ENCODE data around the genes PRKCSH, ZNF491, ZNF844 and WDR83OS.

- RRBS, result no CpG with 5 or more reads among the region's 4 CpGs
These were observed 9.0 kb downstream of the DOCK6 start for GRCh38 chr19:11253382-11253626.

DNA sequence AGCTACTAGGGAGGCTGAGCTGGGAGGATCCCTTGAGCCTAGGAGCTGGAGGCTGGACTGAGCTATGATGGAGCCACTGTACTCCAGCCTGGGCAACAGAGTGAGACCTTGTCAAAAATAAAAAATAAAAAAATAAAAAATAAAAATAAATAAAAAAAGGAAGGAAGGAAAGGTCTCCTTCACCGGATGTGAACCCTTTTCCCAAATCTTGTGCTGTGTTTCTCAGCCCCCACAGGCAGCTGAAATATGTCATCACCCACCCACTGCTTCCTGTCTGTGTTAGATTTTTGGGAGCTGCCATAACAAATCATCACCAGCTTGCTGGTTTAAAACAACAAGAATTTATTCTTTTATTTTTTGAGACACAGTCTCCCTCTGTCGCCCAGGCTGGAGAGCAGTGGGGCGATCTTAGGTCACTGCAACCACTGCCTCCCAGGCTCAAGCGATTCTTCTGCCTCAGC is 9.5 kb upstream of the TSPAN16 start:
- RRBS, result no CpG with 5 or more reads among the region's 4 CpGs

DNA sequence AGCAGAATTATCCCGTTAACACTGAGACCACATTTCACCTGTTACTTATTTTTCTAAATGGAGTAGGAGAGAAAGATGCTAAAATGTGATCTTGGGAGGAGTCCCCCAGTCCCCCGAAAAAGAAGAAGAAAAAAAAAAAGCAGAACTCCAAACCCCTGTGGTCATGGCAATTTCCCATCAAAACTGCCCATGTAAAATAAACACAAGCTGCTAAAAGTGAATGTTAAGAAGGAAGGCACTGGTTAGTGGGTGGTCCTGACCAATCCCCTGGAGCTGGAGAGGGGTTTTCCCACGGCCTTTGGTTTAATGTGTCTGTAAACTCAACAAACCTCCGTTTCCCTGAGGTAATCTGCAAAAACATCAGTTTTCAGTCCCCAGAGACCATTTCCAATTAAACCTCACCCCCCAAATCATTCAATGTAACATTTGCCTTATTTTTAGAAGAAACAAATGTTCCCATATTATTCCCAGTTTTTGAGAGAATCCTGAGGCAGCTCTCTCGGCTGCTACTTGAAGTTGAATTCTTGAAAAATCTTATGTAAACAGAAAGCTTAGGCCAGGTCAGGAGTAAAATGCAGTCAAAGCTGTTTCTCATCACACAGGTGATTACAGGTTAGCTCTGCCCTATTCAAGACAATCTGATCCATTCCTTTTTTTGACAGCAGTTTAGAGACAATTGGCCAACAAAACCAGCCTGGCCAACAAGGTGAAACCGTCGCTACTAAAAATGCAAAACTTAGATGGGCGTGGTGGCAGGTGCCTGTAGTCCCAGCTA is 17.0 kb downstream of the RAB3D start:
- RRBS, result no CpG with 5 or more reads among the region's 8 CpGs

GRCh38 chr19:11356536-11356997 is 1.3 kb downstream of the PLPPR2 start:
- RRBS, result no CpG with 5 or more reads among the region's 11 CpGs

- RRBS, result no CpG with 5 or more reads among the region's 6 CpGs
These were observed 1.2 kb downstream of the RGL3 start for GRCh38 chr19:11418037-11418252.

- RRBS, result no CpG with 5 or more reads among the region's 20 CpGs
These were observed 2.5 kb upstream of the RGL3 start for GRCh38 chr19:11421654-11422023.

GRCh38 chr19:11423751-11424147 is 4.6 kb upstream of the RGL3 start:
- RRBS, result 10% methylated on average over 3 of the region's 23 CpGs

- RRBS, result 2% methylated on average over 9 of the region's 68 CpGs
These were observed at the start of gene PRKCSH for GRCh38 chr19:11434793-11436003. Gene PRKCSH (plus strand): TSS chr19:11435635.

DNA sequence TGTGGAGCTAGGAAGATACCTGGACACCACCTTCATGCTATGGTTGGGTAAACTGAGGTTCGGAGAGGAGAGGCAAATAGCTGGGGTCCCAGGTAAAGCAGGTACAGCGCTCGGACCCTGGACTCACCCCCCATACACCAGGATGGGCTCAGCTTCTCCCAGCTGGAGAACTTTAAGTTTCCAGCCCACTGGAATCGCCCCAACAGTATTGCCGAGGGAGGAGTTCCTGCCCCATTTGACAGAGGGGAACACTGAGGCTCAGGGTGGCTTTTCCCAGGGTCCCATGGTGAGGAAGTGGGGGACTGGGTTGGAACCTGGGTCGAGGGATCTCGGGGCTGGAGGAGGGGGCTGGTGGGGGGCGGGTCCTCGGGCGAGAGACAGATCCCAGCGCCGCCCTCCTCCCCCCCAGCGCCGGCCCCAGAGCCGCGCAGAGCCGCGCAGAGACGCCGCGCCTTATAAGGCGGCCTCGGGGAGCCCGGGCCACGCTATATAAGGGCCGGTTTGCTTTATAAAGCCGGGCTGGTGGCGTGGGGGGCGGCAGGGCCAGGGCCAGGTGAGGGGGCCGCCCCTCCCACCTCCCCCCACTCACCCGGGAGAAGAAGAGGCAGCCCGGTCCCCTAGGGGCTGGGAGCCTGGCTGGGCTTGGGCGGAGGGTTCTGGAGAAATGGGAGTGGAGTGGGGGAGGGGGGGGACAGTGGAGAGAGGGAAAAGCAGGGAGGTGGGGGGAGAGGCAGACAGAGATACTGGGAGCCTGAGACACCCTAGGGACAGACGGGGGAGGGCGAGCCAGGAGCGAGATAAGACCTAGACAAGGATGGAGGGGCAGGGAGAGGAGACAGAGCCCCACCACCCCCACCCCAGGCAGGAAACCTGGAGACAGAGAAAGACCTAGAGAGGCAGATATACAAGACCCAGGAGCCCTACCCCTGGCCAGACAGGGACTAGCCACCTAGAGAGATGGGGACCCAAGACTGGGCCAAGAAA is 1.1 kb downstream of the CNN1 start:
- RRBS, result 3% methylated on average over 16 of the region's 36 CpGs

DNA sequence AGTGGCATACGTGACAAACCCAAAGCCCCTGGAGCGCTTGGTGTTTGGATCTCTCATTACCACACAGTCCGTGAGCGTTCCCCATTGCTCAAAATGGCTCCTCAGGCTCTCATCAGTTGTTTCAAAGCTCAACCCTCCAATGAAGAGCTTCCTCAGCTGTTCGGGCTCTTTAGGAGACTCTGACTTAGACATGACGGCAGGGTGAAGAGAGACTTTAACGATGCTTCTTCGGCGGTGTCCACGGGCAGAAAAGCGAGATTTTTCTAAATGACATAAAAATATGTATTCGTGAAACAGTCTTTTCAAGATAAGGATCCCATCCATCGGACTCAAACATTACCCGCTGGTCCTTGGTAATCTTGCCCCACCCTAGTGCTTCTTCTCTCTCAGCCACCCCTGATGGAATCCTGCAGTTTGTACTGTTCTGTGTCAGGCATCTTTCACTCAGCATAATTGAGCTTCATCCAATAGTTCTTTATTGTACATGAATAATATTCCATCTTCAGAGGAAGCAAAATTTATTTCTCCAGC is 69.6 kb downstream of the ZNF627 start:
- RRBS, result no CpG with 5 or more reads among the region's 14 CpGs

DNA sequence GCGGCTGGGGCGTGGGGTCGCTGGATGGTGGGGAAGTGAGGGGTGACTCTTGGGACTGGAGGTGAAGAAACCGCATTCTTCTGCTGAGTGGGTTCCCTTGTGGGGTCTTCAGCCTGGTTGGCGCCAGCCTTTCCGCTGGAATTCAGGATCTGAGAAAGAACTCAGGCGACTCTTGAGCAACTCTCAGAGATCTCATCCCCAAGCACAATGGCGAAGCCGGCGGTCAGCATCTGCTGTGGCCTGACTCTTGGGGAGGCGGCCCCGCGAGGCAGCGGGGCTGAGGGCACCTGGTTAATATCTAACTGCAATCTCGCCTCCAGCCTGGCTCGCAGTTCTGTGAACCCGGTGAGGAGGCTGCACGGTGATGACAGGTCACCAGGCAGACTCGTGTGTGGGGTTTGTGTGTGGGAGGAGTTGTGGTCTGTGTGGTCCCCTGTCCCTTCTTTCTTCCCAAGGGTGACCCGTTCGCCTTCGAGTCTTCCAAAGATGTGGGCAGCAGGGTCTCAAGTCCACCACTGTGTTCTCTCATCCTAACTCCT is 886 bp downstream of the ZNF441 start:
- RRBS, result no CpG with 5 or more reads among the region's 22 CpGs

DNA sequence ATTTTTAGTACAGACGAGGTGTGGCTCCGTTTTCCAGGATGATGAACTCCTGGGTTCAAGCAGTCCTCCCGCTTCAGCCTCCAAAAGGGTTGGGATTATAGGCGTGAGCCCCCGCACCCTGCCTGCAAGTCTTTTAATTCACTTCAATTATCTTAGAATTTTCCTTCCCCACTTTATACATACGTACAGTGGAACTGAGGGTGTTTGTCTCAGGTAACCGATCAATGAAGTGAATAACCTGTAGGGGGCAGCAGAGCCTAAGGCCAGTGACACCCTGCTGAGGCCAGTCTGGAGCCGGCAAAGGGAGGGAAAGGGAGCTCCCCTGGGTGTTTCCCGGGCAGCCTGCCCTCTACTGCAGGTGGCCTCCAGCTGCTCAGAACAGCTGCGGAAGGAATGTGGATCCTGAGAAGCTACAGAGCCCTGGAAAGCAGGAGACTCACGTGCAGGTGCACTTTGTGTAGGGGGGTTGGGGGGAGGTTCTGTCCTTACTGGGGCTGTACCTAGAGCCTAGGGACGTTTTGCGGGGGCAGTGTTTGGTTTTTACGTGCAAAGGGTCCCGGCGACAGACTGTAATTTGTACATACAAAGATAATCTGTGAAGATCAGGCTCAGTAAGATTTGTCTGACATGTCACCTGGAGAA is 848 bp upstream of the ZNF491 start:
- RRBS, result no CpG with 5 or more reads among the region's 16 CpGs

DNA sequence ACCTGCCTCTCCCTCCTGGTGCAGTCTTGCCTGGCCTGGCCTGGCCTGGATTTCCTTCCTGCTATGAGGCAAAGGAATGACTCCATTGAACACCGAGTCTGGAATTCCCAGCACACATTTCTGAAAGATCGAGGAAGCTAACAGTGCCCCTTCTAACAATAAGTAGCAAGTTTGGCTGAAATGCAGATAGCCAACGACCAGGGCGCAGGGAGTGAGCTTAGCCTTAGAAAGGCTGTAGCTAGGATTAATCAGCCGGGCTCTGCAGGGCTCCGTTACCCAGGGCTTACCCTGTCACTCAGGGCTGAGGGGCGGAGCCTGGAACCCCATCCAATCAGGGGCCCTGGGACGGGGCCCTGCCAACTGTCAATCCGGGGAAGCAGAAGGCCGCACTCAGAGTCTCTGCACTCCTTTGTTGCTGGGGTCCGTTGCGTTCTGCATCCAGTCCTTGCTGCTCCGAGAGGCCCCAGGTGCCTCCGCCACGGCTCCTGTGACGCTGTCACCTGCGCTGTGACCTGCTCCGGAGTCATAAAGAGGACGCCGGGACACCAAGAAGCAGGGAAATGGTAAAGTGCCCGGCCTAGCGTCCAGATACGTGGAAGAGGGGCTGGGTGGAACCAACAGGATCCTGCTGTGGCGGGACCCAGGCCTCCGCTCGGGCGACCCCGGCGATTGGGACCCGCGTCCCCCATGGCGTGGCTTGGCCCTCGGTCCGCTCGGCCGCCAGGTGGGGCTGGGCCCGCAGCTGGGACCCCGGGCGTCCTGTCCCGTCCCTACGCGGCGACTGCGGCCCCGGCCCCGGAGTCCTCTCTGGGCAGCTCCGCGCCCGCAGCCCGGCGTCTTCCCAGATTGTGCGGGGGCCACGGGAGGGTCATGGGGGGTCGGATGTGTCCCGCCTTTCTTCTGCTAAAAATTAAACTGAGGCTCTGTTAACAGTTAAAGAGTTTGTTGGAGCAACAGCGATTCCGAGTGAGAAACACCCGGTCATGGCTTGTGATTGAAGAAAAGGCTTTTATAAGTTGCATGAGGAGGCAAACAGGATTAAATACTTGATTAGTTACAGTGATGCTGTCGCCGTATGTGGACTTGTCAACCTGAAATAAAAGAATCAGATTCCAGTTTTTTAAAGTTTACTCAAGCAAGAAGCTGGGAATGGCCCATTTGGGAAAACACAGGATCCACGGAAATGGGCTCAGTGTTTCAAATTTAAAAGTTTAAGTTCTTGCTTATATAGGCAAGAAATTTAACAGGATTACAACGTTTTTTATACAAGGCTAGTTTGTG is at the start of gene ZNF491:
Gene ZNF491, plus strand, starts transcription at position 359 of the 1,281 bp plus-strand sequence.
- RRBS, result 1% methylated on average over 17 of the region's 62 CpGs

- RRBS, result no CpG with 5 or more reads among the region's 3 CpGs
These were observed 2.1 kb upstream of the ZNF440 start for GRCh38 chr19:11811988-11812405.

GRCh38 chr19:11856268-11857094 is 8.0 kb downstream of the ZNF439 start:
- RRBS, result no CpG with 5 or more reads among the region's 12 CpGs

GRCh38 chr19:11890793-11891501 is 3.4 kb downstream of the ZNF69 start:
- RRBS, result no CpG with 5 or more reads among the region's 9 CpGs

GRCh38 chr19:12064389-12065619 is at the start of gene ZNF844:
Gene ZNF844 (plus strand): TSS chr19:12064731.
- RRBS, result 1% methylated on average over 30 of the region's 76 CpGs

GRCh38 chr19:12643710-12644099 is 22.8 kb downstream of the MAN2B1 start:
- RRBS, result no CpG with 5 or more reads among the region's 14 CpGs

- RRBS, result 3% methylated on average over 10 of the region's 72 CpGs
These were observed at the start of gene WDR83OS for GRCh38 chr19:12669273-12670313. Gene WDR83OS (minus strand): TSS chr19:12669415.

- RRBS, result no CpG with 5 or more reads among the region's 19 CpGs
These were observed 3.7 kb upstream of the WDR83OS start for GRCh38 chr19:12672742-12673574.